SJSA1 (cell line): Measurements from ENCODE around the genes CES2, PHAF1, FHOD1 and PLEKHG4.

GRCh38 chr16:66615321-66615873 is 10.9 kb downstream of the CMTM3 start:
- RAMPAGE, long total RNA = no peak

DNA sequence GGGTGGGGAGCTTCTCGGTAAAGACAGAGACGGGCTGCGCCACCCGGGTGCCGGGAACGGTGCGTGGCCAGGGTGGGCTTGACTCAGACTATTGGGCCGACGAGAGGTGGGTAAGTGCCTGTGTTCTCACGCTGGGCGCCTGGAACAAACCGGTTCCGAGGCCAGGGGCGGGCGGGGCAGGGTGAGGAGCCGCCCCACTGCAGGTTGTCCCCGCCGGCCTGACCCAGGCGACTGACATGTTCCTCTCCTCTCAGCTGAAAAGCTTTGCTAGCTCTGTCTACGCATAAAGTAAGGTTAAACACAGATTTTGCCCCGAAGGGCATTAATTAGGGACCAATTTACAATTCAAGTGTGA is 564 bp upstream of the CMTM4 start:
- RAMPAGE, long total RNA = no peak

DNA sequence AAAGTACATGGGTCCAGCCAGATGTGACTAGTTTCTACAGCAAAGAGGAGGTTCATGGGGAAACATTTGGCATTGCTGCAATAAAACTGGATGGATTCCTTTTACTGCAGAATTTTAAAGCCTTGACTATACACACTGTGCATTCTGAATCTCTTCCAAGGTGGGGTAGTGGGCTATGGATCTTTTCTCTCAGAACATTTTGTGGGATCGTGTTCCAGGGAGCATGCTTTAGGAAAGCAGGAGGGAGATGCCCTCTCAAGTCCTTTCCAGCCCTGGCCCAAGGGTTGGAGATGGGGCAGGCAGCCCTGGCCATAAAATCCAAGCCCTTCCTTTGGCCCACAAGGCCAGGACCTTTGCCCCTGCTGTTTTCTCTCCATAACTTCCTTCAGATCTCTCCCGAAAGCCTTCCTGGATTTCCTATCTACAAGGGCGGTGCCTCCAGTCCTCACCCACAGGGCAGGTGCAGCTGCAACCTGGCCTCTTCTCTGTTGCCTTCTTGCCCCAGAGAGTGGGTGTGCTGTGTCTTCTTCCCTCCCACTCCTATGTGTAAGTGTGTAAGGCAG is 8.6 kb upstream of the PDP2 start:
- RAMPAGE, long total RNA = no peak

- RAMPAGE, long total RNA = no peak
Observed at GRCh38 chr16:66920947-66921297, 2.2 kb upstream of the CDH16 start.

DNA sequence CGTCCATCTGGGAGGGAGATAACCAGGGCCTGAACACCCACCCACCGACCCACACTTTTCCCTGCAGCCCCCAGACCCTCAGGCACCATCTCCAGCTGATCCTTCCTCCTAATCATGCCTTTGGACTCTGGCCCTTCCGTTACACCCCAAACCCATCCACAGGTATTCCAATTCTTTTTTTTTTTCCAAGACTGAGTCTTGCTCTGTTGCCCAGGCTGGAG is 1.5 kb downstream of the CIAO2B start:
- RAMPAGE, long total RNA = no peak

DNA sequence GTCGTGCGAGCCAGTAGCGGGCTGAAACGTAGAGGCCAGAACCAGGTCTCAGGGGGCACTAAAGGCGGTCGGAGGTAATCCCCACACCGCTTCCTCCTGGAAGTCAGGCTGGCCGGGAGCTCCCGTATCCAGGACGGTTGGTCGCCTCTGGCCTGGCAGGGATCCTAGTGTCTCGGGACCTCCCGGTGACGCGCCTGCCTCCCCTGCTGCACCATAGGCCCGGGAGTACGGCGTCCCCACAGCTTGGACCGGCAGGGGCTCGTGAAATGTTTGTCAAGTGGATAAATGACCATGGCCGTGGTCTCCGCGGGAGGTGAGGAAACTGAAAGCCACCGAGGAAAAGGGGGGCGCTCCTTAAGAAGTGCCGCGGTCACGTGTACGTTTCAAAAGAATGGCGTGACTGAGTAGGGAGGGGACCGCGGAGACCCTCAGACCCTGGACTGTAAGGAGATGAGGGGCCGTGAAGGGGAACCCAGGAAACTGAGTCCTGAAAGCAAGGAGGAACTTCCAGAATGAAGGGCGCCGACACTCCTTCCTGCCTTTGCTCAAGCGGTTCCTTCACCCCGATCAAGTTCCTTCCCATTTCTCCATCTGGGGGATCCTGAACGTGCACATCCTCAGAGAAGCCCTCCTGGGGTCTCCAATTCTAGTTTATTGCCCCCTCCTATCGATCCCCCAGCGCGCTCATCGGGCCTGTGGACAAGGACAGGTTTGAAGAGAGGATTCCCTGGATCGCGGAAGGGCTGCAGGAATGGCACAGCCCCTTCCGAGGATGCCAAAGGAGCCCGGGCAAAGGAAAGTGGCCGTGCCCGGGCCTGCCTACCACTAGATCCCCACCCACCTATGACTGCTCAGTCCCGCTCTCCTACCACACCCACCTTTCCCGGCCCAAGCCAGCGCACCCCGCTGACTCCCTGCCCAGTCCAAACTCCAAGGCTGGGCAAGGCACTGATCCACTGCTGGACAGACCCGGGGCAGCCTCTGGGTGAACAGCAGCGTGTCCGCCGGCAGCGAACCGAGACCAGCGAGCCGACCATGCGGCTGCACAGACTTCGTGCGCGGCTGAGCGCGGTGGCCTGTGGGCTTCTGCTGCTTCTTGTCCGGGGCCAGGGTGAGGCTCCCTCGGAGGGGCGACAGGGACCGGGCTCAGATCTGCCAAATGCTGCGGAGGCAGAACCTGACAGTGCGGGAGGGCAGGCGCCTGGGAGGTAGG is at the start of gene CES2:
Gene CES2, plus strand, starts transcription at position 916 of the 1,213 bp plus-strand sequence.
- RAMPAGE, long total RNA = no peak

- RAMPAGE, long total RNA = no peak
Observed at GRCh38 chr16:66937049-66938424, 2.2 kb downstream of the CES2 start.

DNA sequence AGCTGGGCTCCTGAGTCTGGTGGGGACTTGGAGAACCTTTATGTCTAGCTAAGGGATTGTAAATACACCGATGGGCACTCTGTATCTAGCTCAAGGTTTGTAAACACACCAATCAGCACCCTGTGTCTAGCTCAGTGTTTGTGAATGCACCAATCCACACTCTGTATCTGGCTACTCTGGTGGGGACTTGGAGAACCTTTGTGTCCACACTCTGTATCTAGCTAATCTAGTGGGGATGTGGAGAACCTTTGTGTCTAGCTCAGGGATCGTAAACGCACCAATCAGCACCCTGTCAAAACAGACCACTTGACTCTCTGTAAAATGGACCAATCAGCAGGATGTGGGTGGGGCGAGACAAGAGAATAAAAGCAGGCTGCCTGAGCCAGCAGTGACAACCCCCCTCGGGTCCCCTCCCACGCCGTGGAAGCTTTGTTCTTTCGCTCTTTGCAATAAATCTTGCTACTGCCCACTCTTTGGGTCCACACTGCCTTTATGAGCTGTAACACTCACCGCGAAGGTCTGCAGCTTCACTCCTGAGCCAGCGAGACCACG is 13.6 kb upstream of the CES4A start:
- RAMPAGE, long total RNA = no peak

DNA sequence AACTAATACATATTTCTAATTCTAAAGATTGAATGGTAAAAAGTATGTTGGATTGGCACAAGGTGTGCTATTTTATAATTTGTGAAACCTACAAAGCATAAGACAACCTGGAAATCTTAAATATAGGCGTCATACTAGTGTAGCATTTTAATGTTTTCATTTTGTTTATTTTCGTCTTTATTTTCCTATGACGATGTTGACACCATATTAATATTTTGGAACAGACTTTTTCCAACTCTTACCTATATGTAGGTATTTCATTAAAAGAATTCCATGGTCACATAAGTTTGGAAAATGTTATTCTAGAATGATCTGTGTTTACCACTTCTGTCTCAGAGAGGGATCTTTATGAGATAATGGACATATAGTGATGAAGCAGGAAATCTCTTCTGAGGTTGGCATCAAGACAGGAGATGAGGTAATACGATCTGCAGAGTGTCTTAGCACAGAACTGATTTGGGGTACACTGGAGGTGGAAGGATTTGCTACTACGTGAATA is 5.3 kb downstream of the CBFB start:
- RAMPAGE, long total RNA = no peak

GRCh38 chr16:67040479-67041340 is 11.8 kb downstream of the CBFB start:
- RAMPAGE, long total RNA = no peak

DNA sequence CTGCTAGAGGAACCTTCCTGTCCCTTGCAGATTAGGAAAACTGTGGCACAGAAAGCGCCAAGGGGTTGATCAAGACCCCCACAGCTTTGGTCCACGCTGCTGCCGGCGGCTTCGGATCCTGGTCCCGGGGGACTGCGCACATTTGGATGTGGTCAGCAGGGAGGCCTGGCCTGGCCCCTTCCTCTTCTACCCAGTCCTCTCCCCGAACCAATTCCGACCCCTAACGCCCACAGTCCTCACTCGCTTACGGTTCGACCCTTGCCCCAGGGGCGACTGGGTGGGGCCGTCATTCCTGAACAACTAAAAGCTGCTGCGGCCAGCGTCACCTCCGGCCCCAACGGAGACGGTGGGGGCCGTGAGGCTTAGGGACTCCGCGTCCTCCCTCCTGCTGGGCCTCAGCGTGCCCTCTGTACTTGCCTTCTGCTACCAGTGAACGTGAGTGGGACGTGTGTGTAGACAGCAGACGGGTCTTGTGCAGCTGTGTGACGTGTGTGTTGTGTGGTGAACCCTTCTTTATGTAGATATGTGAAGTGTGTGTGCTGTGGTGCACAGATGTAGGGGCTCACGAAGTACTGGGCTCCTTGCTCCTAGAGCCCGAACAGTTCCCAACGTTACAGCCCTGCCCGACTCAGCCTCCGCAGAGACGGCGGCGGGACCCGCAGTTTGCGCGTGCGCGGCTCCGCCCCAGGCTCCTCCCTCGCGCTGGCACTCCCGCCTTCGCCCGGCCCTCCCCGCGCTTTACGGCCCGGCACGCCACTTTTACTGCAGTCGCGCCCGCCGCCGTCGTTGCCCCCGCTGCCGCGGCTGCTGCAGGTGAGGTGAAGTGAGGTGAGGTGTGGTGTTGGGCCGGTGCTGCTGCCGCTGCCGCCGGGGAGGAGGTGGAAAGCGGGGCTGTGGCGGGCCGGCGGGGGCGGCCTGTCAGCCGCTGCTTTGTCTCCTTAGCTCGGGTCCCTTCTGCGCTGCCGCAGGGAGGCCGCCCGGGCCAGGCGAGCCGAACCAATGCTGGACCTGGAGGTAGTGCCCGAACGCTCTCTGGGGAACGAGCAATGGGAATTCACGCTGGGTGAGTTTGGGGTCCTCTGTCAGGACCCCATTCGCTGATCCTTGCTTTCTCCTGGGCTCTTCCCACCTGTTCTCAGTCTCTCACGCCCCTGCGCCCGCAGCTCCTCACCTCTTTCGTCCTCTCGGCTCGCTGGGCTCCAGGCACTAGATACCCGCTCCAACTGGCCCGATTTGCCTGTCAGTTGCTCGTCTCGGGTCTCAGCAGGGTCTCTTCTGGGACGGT is at the start of gene PHAF1:
Gene PHAF1, plus strand, starts transcription at position 765 of the 1,285 bp plus-strand sequence.
- RAMPAGE, long total RNA = no peak

GRCh38 chr16:67153616-67154173 is 2.9 kb upstream of the B3GNT9 start:
- RAMPAGE, long total RNA = no peak

DNA sequence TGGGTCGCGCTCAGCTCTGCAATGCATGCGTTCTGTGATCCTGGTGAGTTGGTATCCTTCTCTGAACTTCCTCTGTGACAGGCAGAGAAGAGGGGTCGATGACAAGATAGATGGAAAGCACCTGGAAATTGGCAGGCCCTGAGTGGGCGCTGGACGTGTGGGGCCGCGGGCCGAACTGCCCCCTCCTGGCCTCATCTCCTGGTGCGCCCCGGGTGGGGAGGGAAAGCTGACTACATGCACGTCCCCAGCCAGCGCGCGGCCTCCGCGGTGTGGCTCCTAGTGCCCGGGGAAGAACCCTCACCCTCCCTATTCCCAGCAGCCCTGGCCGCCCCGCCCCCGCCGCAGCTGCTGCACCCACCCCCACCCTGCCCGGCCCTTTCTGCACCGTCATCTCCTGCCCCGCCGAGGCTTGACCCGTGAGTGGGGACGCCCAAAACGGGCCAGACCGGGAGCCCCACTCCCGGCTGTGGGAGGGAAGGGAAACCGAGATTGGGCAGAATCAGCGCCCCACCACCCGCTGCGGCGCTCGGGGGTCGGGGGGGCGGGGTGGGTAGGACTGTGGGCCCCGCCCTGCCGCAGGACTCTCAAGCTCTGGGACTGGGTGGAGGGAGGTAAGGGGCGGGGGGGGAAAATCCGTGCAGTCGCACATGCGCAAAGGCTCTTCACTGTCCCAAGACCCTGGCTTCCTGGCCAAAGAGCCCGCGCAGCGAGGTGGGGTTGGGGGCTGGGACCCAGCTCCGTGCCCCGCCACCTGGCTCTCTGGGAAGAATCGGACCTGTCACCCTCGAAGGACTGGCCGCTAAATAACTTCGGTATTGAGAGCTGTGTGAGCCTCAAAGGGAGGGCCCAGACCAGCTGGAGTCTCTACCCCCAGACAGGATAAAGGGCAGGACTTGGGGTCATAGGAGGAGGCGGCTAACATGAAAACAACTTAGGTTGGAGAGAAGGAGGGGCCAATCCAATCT is 5.9 kb downstream of the HSF4 start:
- RAMPAGE, long total RNA = no peak

- RAMPAGE, long total RNA = no peak
Observed at GRCh38 chr16:67185199-67185786, 1.5 kb upstream of the MATCAP1 start.

DNA sequence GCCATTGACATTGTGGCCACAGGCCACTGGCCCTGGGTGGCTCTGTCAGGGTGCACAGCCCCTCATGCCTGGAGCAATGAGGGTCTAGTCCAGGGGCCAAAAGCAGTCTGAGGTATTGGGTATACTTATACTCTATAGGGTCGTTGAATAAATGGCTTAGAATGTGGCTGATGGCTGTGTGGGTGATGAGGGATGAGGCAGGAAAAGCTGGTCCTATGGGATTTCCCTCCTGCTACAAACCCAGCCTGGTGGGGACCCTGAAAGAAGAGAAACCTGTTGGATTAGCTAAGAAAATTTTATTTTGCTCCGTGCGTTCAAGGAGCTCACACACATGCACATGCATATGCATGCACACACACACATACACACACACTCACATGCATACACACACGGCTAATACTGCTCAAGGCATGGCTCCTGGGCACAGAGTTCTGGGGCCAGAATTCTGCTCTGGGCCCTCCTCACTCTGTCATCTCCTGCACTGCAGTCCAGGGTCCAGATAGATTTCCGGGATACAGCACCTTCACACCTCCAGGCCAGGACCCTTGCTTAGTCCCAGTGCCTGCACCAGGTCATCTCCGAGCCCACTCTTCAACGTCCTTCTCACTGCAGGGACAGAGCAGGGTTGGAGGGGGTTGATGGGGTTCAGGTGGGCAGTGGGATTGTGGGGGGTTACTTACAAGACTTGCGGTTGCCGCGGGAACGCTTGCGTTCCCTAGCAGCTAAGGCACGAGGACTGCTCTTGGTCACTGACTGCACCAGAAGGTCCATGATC is 2.4 kb downstream of the TMEM208 start:
- RAMPAGE, long total RNA = no peak

DNA sequence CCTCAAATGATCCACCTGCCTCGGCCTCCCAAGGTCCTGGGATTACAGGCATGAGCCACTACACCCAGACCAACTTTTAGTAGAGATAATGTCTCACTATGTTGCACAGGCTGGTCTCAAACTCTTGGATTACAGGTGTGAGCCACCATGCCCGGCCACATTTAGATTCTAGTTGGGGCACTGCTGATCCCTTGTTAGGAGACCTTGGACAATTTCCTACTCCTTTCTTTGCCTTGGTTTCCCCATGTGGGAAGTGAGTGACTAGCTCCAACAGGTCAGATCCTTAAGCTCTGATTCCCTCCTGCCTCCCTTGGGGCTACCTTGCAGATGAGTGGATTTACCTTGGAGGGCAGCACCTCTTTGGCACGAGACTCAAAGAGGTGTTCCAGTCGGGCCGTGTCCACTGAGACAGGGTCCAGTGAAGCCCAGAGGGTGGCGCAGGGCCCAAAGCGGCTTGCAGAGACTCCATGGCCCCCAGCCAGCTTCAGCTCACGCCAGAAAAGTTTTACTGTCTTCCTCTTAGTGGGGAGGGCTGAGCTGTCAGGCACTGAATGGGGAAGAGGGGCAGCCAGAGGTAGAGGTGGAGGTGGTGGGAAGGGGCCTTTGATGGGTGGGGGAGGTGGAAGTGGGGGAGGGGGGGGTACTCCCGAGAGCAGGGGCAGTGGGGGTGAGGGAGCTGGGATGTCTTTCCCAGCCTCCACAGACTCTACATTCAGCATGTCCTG is 6.5 kb downstream of the TMEM208 start:
- RAMPAGE, long total RNA = no peak

GRCh38 chr16:67247095-67248019 is at the start of gene FHOD1:
TSS of gene FHOD1 (minus strand) at chr16:67247481.
- RAMPAGE, long total RNA = no peak

- RAMPAGE, long total RNA = no peak
Observed at GRCh38 chr16:67279468-67280002, at the start of gene PLEKHG4. TSS of gene PLEKHG4 (plus strand) at chr16:67279532.

GRCh38 chr16:67363238-67364115 is 29.8 kb downstream of the TPPP3 start:
- RAMPAGE, long total RNA = no peak

GRCh38 chr16:67427961-67428572 is 2.9 kb upstream of the HSD11B2 start:
- RAMPAGE, long total RNA = no peak